SJSA1 (cell line): ENCODE measurements around the gene CASP10.

DNA sequence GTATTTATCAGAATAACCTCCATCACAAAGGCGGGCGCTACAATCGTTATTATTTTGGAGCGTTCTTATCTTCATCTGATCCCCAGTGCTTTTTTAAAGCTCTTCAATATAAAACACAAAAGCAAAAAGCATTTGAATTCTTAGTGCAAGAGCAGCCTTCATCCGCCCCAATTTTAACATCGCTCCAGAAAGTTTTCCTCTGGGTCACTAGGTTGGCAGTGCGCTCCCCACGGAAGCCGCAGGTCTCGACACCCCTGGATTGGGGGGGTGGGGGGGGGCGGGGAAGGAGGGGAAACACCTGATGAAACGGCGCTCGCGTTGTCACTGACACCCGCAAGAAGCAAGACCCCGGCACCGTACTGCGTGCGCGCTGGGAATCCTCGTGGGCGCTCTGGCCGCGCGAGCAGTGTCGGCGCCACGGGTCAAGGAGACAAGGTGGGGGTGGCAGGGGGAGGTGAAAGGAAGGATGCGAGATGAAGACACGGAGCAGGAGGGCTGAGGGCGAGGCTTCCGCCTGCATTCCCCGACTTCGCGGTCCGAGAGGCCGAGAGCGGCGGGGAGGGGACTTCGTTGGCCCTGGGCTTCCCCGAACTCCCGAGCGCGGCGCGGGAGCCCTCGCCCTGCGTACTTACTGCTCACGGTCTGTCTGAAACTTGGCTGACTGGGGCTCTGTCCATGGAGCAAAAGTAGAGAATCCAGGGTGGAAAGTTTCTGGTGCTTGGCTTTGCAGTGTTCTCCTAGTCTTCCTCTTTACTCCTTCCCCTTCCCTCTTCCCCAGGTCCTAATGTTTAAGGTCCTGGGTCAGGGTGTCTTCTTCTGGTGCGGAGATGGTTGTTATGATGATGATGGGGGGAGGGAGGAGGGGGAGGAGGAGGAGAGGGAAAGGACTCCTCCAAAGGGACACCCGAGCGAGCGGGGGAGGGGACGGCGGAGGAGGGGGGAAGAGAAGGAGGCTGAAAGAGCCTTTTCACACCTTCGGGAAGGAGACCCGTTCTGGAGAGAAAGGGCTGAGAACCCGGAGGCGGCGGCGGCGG lies 715 bp downstream of the SATB2 start:
- RAMPAGE, long total RNA = no peak

DNA sequence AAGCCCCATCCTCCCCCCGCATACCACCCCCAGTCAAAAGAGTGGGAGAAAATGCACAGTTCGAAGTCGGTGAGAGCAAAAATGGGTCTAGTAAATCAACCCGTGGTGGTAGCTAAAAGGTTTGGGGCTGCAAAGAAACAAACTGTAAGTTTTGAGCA lies 2.3 kb upstream of the SATB2 start:
- RAMPAGE, long total RNA = no peak

DNA sequence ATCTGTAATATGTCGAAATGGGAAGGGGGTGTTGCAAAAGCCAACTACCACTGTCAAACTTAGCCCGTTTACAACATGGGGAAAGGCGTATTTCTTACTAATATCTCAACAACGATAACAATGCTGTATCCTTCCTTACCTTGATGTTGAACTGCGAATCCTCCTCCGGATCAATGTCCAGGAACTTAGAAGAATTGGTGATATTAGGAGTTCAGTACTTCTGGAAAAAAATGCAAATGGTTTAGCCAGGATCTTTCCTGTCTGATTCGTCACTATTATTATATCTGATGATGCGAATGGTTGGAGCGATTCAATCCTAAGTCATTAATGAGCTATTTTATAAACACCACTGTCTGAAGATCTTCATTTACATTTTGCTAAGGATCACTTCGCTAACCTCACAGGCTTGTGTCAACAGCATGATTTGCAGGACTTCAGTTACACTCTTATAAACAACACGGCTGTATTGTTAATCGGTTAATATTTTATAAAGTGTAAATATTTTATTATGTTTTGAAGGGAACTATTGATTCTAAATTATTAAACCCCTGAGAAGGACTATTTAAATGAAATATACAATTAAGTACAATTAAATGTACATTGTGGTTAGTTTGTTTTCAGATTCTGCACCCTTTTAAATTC lies 2.7 kb upstream of the SATB2 start:
- RAMPAGE, long total RNA = no peak

DNA sequence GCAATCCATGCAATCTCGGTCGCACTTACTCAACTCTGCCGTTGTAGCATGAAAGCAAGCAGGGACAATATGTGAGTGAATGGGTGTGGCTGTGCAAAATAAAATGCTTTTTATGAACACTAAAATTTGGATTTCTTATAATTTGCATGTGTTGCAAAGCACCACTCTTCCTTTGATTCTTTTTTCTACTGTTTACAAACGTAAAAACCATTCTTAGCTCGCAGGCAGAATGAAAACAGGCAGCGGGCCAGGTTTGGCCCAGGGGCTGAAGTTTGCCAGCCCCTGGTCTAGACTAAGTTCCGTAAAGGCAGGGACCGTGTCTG lies 83.8 kb upstream of the SPATS2L start:
- RAMPAGE, long total RNA = no peak

GRCh38 chr2:200306972-200308012 lies 799 bp downstream of the SPATS2L start:
- RAMPAGE, long total RNA = no peak

DNA sequence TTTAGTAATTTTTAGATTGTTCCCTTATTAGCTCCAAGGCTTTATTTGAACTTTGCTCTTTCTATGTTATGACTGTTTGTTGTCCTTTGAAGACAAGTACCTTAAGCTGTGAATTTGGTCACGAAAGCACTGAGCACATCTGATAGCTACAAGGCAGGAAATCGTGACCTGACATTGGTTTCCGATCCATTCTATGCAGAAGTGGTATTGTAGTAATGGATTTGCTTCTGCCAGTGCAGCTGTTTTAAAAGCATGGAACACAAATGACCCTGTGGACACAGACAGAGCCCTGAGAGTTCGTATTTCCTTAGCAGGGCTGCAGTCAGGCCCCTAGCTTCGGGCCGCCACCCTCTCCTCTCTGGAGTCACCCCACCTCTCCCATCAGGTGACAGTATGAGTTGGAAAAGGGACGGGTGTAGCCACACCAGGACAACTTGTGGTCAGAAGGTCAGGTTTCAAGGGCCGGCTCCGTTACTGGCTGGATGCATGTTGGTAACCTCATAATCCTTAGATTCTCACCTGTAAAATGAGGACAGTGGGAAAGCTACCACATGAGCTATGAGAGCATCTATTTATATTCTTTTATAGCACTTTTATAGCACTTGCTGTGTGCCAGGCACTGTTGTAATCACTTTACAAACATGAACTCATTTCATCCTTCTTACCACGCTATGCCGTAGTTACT lies 70.1 kb downstream of the SPATS2L start:
- RAMPAGE, long total RNA = no peak

DNA sequence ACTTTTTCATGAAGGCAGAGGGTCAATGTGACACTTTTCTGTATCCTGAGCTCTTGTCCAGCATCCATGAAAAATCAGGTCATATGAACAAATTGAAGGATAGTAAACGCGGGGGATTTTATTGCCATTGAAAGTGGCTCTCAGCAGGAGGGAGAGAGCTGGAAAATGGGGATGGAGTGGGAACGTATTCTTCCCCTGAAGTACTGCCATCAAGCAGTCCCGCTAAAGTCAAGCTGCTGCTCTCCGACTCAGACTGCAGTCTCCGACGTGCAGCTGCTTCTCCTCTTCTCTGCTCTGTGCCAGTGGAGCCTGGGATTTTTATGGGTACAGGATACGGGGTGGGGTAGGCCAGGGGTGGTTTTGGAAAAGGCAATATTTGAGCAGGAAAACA lies 33.1 kb downstream of the KCTD18 start:
- RAMPAGE, long total RNA = no peak

- RAMPAGE, long total RNA = no peak
These were observed 18.2 kb downstream of the AOX1 start for GRCh38 chr2:200603931-200604465.

DNA sequence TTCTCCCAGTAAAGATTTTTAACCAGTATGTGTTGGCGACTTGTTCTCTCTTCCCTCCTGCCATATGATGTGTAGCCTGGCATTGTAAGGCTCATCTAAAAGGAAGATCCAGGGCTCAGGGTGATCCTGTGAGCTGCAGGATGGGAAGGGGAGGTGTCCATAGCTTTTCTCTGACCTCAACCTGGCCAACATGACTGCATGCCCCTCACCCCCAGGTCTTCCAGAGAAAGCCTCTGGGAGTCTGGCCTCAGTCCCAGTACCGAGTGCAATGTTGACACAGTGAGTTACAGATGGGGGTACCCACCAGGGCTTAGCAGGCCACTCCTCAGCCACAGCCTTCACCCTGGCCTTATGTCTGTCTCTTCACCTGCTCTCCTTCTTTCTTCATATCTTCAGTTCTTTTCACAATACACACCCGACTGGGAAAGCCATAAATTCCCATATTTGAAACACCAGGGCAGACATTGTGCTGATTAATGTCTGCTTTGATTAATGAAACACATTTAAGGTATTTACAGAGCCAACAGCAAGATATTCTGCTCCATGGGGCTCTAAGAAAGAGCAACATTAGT lies 33.4 kb downstream of the AOX1 start:
- RAMPAGE, long total RNA = no peak

GRCh38 chr2:200747513-200747896 lies 64.2 kb upstream of the BZW1 start:
- RAMPAGE, long total RNA = no peak

DNA sequence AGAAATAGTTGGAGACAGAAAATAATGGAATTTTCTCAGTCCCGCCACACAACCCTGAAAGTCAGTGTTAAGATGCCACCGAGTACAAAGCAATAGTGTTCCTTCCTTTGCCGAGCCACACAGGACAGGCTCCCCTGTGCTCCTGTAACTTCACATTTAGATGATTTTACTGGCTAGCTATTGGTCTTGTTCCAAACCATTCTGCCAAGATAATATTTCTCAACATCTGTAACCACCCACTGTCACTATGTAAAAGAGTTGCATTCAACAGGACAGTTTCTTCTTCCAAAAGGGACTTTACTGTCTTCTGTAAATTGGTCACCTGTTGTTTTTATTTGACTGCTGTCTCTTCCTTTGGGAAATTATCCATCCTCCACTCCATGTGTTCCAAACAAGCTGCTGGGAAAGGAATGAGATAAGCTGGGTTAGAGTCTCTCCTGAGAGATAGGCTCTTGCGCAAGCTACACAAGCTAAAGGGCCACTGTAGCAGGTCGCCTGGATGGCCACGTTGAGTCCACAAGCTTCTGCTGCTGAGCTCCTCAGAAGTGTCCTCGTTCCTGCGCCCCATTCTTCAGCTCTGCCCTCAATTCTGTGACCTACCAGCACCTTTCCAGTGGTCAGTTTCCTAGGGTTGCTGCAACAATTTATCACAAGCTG lies 14.4 kb upstream of the BZW1 start:
- RAMPAGE, long total RNA = no peak

DNA sequence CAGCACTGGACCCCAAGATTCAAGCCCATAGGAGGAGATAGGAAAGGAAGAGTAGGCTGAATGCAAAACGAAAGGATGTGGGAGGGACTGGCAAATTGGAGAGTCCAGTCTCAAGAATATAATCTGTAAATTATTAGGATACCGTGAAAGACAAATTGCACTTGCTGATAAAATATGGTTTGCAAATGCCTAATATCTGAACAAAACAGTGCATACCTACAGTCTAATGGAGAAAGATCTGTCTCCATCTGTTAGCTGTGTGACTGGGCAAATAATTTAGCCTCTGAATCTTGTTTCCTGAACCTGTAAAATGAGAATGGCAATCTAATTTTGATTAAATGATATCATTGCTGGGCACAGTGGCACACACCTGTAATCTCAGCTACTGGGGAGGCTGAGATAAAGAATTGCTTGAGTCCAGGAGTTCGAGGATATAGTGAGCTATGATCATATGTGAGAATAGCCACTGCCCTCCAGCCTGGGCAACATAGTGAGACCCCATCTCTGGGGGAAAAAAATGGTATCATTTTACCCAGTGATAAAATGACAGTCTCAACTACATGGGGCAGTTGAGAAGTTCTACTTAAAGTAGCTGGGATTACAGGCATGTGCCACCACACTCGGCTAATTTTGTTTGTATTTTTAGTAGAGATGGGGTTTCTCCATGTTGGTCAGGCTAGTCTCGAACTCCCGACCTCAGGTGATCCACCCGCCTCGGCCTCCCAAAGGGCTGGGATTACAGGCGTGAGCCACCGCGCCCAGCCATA lies 16.8 kb downstream of the BZW1 start:
- RAMPAGE, long total RNA = no peak

- RAMPAGE, long total RNA = no peak
These were observed 18.9 kb downstream of the BZW1 start for GRCh38 chr2:200830578-200830943.

- RAMPAGE, long total RNA = no peak
These were observed 11.2 kb downstream of the CLK1 start for GRCh38 chr2:200853379-200853607.

DNA sequence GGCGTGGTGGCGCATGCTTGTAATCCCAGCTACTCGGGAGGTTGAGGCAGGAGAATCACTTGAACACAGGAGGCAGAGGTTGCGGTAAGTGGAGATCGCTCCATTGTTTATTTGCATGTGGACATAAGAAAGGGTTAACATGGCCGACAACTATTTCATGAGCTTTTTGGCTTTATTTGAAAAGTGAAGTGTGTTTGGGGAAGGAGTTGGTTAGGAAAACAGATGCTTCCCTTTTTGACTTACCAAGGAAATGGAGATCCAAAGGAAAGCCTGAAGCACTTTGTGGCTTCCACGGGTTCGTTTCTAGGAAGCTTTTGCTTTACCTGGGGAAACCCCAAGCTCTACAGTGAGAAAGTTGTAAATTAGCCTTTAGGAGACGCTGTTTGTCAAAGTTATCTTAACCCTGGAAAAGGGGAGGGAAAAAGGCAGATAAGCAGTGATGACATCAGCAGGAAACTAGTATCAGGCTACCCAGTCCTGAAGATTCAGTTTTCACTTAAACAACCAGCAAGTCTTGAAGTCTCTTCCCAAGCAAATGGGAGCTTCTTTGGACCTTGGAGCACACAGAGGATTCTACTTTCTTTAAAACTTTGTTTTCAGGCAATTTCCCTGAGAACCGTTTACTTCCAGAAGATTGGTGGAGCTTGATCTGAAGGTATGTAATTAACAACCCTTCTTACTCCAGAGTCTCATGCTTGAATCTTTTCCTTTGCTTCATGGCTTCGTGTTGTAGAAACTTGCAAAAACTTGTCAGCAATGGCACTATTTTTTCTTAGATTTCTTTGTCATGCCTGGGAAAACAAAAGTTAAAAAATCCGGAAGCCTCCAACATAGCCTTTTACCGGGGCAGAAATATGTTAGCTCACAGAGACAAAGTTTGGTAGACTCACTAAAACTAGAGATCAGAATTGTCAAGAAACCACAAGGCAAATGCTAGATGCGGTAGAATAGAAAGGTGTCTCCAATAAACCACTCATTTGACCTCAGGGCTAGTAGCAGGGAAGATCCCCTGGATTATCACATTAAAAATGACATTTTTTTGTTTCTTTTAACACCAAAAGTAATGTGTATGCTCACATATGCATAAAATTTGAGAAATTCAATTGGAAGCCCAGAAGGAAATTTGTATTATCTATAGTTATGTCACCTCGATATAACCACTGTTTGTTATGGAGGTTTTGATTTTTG lies at the start of gene CASP10:
TSS of gene CASP10 (plus strand) at position 488 of the 1,188 bp plus-strand sequence.
- RAMPAGE, long total RNA = no peak

GRCh38 chr2:201208821-201209612 lies 26.1 kb downstream of the CASP10 start:
- RAMPAGE, long total RNA = no peak

DNA sequence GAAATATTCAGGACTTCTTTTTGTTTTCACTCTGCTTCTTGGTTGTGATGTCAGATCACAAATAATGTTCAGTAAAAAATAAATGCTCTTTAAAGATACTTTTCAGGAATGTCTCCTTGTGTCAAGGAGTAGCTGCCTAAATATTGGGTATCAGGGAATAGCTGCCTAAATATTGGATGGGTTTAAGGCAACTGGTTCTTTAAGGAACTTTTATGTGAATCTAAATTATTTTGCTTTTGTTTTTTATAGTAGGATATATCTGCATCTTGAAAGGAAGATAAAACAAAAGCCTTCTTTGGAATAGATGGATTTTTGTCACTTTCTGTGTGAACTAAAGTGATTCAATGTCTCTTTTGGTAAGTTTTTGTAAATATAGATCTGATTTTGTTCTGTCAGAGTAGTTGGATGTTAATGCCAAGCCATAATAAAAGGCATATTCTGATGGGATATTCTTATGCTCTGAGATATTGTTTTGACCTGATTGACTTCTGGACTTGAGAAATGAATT lies 3.0 kb downstream of the STRADB start:
- RAMPAGE, long total RNA = no peak

- RAMPAGE, long total RNA = no peak
These were observed 24.8 kb upstream of the MPP4 start for GRCh38 chr2:201723170-201723677.

DNA sequence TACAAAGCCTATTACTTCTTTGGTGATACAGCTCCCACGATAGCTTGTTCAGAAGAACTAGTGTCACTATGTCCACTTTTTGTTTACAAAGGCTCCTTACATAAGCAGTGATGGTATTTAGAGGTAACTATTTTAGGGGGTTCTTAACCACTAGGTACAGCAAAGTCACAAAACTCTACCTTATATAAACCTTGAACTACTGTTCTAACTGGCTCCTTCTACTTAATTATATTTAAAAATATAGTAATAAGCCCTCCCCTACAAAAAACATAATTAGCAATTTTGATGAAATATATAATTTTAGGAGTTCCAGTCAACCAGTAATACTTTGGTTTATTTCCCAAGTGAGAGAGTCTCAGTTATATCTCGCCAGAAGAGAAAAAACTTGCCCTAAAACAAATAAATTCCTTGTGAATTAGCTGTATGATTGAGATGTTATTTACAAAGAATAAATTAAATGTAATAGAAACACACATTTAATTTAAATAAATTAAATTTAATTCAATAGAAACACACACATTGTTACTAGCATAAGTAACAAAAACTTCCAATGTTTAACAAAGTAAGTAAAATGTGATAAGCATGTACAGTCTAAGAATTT lies 21.7 kb downstream of the ALS2 start:
- RAMPAGE, long total RNA = no peak

DNA sequence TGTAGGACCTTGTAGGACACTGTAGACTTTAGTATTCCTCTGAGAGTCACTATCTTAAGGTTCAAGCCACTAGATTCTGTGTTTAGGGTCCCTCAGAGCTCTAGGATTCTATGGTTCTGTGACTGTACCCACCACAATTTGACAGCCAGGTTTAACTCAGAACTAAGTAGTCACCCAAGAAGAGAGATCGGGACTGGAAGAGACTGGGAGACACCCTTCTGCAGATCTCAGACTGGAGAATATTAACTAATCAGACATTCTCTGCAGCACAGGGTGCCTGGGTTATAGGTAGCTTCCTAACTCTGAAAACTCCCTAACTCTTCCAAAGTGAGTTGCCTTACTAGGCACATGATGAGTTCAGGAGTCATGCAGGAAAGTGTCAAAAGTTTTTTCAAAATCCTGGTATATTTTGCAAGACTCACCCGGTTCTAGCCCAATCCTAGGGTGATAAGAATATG lies 57.1 kb upstream of the FZD7 start:
- RAMPAGE, long total RNA = no peak